Endothelial cell of umbilical vein (primary cell): ENCODE data around the gene SLC18B1.

- PRO-cap, result no peak
CAGE:
- cytosol, long polyA minus RNA, result no peak
- cytosol, long polyA plus RNA, result no peak
- long polyA plus RNA, result no peak
- nucleus, long polyA minus RNA, result no peak
- nucleus, long polyA plus RNA, result no peak
Measured at GRCh38 chr6:132511832-132512208, 1.1 kb downstream of the STX7 start.

DNA sequence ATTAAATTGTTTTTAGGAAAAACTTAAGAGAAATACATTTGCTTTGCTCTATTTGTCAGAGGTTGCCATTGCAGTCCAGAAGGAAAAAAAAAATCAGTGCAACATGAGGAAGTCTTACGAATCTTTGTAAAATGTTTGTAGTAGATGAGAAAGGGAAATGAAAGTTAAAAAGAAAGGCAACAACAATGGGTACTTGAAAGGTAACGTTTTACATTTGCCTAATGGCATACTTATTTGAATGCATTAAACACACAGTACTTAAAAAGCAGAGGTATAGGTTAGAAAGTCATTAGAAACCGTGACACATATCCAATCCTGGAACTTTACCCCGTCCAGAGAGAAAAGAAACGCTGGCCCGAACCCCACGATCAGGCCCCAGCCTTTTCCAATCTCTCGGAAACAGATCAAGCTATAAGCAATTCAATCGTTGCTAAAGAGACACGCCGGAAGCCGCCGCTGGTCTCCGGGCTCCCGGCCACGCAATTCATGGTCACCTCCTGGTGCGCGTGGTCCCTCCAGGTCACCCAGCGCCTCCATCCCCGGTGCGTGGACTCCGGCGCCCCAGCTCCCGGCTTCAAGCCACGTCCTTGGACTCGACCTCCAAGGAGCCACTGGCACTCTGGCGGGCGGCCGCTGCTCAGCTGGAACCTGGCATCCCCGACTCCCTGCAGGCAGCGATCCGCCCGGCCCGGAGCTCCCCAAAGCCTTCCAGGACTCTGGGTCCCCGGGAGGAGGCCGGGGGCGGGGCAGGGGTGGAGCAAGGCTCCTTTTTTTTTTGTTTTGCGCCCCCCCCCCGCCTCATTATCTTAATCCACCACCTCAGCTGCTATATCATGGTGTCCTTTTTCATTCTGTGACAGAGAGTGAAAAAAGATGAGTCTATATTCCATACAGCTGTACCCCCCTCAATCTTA, at the start of gene SLC18B1:
SLC18B1 (minus strand) TSS at position 718 of the 914 bp plus-strand sequence.
- PRO-cap, result unidirectional peak, minus-strand start at position 718 of the sequence
CAGE:
- cytosol, long polyA minus RNA, result no peak
- cytosol, long polyA plus RNA, result no peak
- long polyA plus RNA, result start-site peak on the minus strand centred at position 697 of the sequence, 43 bp wide, 306 and 43 reads in 2 replicates
- nucleus, long polyA minus RNA, result start-site peak on the minus strand centred at position 710 of the sequence, 20 bp wide, 88 reads
- nucleus, long polyA plus RNA, result start-site peak on the minus strand centred at position 715 of the sequence, 10 bp wide, 148 and 109 reads in 2 replicates

GRCh38 chr6:133748563-133749171, 140.2 kb upstream of the TCF21 start:
- PRO-cap, result no peak
CAGE:
- cytosol, long polyA minus RNA, result no peak
- cytosol, long polyA plus RNA, result no peak
- long polyA plus RNA, result no peak
- nucleus, long polyA minus RNA, result no peak
- nucleus, long polyA plus RNA, result no peak

DNA sequence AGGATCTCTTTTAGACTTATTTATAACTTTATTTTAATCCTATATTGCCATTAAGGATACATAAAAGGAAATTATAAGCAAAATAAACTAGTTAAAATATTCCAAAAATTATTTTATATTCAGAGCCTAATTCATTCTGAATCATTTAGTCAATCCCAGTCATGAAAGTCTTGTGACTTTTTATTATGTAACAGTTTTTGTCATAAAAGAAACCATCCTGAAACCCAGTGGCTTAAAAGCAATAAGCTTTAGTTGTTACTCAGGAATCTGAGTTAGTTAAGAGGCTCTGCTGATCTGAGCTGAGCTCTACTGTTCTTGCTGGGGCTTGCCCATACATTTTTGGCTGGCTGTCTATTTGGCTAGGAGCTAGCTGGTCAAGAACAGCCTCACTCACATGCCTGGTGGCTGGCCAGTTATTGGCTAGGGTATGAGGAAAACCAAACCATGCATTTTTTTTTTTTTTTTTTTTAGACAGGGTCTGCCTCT, 10.6 kb downstream of the TCF21 start:
- PRO-cap, result no peak
CAGE:
- cytosol, long polyA minus RNA, result no peak
- cytosol, long polyA plus RNA, result no peak
- long polyA plus RNA, result no peak
- nucleus, long polyA minus RNA, result no peak
- nucleus, long polyA plus RNA, result no peak

GRCh38 chr6:134176090-134176251, 123.5 kb upstream of the SLC2A12 start:
- PRO-cap, result no peak
CAGE:
- cytosol, long polyA minus RNA, result no peak
- cytosol, long polyA plus RNA, result no peak
- long polyA plus RNA, result no peak
- nucleus, long polyA minus RNA, result no peak
- nucleus, long polyA plus RNA, result no peak

DNA sequence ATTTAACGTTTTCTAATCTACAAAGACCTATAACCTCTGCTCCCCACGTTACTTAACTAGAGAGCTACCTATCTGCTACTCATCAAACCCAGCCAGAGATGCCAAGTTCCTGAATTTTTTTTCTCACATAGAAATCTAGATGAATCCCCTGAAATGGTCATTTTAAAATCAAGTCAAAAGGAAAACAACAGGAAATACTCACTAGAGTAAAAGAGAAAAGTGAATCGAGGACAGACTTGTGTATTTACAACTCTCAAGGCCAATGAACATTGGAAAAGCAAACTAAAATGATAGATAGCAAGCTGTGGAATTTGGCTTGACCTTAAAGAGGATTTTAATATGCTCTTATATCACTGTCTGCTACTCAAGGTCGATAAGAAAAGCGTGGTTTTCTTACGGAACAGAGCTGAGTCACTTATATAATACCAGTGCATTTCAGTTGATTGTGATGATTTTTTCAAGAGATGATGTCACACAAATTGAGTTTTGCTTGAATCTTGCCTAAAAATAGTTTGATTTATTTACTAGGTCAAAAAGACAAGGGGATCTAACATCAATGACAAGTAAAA, 67.9 kb downstream of the SGK1 start:
- PRO-cap, result no peak
CAGE:
- cytosol, long polyA minus RNA, result no peak
- cytosol, long polyA plus RNA, result no peak
- long polyA plus RNA, result no peak
- nucleus, long polyA minus RNA, result no peak
- nucleus, long polyA plus RNA, result no peak

GRCh38 chr6:134252513-134252763, 65.5 kb downstream of the SGK1 start:
- PRO-cap, result no peak
CAGE:
- cytosol, long polyA minus RNA, result no peak
- cytosol, long polyA plus RNA, result no peak
- long polyA plus RNA, result no peak
- nucleus, long polyA minus RNA, result no peak
- nucleus, long polyA plus RNA, result no peak

DNA sequence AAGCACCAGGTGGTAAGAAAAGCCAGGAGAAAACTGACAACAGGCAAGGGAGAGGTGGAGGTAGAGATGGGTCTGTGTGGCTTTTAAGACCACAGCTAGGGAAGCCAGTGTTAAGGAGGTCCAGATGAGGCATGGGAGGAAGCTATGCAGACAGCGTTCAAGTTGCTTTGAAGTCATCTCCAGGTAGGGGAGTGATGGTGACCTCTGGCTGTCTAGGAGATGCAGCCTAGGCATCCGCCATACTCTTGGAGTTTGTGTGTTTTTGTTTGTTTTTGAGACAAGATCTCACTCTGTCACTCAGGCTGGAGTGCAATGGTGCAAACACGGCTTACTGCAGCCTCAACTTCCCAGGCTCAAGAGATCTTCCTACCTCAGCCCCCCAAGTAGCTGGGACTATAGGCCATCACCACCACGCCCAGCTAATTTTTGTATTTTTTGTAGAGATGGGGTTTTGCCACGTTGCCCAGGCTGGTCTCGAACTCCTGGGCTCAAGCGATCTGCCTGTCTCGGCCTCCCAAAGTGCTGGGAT, 143.0 kb upstream of the SGK1 start:
- PRO-cap, result no peak
CAGE:
- cytosol, long polyA minus RNA, result no peak
- cytosol, long polyA plus RNA, result no peak
- long polyA plus RNA, result no peak
- nucleus, long polyA minus RNA, result no peak
- nucleus, long polyA plus RNA, result no peak

DNA sequence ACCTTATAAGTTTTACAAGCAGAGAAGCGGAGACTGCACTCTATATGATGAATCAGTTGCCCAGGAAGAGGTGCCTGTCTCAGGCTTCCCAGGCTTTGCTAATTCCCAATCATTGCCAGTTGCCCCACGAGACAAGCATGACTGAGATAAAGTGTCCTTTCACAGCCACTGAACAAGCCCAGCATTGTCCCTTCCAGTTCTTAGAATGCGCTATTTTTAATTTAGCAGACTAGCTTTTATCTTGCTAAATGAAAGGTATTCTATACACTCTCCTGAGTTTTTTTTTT, 260.7 kb downstream of the ALDH8A1 start:
- PRO-cap, result no peak
CAGE:
- cytosol, long polyA minus RNA, result no peak
- cytosol, long polyA plus RNA, result no peak
- long polyA plus RNA, result no peak
- nucleus, long polyA minus RNA, result no peak
- nucleus, long polyA plus RNA, result no peak

- PRO-cap, result no peak
CAGE:
- cytosol, long polyA minus RNA, result no peak
- cytosol, long polyA plus RNA, result no peak
- long polyA plus RNA, result no peak
- nucleus, long polyA minus RNA, result no peak
- nucleus, long polyA plus RNA, result no peak
Measured at GRCh38 chr6:134870651-134870992, 79.3 kb downstream of the ALDH8A1 start.

DNA sequence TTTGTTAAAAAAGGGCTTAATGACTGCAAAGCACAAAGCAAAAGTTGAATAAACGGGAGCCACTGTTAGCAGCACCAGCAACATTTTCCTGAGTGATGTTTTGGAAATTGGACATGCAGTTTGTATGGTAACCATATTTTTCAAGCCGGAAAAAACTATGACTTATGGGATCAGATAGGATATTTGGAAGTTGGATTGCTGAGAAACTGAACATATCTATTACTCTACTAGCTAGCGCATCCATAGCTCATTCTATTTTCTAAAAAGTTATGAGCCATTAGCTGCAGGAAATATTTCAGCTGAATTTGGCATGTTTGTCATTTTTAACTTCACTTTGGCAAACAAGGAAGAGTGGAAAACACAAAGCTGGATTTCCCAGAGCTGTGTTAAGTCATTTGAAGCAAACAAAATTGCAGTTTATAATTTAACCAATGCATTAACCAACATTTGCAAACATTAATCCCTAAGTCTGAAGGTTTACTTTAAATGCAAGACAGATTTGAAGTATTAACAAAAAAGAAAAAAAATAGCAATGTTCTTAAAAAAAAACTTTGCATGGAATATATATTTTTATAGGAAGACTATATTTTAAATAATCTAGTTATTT, 1.3 kb downstream of the ALDH8A1 start:
- PRO-cap, result no peak
CAGE:
- cytosol, long polyA minus RNA, result no peak
- cytosol, long polyA plus RNA, result no peak
- long polyA plus RNA, result no peak
- nucleus, long polyA minus RNA, result no peak
- nucleus, long polyA plus RNA, result no peak

DNA sequence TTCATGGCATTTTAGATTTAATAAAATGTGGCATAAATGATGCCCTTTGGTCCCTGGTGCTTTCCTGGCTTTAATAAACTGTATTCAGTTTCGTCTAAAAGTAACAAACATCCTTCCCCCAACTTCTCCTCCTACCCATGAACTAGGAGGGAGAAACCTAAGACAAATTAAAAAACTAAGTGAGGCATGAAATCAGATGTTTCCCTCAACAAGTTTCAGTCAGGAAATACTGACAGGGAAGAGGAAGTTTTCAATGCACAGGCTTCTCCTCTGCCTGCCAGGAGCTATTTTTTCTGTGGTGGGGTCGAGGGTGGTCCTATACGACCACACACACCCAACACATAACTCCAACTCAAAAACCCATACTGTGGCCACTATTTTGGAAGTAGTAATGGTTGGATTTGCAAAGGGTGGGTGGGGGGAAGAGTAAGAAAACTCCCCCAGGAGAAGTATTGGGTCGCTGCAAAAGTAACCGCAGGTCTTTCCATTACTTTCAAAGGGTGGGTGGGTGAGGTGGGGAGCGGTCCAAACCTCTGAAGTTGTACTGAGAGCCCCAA, 9.9 kb downstream of the HBS1L start:
- PRO-cap, result no peak
CAGE:
- cytosol, long polyA minus RNA, result no peak
- cytosol, long polyA plus RNA, result no peak
- long polyA plus RNA, result no peak
- nucleus, long polyA minus RNA, result no peak
- nucleus, long polyA plus RNA, result no peak

DNA sequence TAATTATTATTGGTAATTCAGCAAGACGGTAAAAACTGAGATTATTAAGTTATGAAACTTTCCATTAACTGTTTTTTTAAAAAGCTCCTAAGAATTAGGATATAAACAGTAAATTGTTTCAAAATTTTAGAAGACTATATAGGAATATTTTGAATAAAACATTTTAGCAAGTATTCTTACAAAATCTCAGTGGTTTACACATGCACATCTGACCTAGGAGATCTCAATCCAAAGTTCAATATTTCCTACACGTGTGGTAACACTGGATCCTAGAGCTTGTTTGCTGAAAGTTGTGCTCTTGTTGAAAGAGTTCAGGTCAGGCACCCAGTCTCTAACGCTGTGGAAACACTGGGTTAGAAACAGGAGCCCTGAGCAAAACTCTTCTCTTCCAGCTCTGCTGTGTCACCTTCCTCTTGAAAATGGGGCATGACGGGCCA, 58.6 kb upstream of the MYB start:
- PRO-cap, result no peak
CAGE:
- cytosol, long polyA minus RNA, result no peak
- cytosol, long polyA plus RNA, result no peak
- long polyA plus RNA, result no peak
- nucleus, long polyA minus RNA, result no peak
- nucleus, long polyA plus RNA, result no peak

DNA sequence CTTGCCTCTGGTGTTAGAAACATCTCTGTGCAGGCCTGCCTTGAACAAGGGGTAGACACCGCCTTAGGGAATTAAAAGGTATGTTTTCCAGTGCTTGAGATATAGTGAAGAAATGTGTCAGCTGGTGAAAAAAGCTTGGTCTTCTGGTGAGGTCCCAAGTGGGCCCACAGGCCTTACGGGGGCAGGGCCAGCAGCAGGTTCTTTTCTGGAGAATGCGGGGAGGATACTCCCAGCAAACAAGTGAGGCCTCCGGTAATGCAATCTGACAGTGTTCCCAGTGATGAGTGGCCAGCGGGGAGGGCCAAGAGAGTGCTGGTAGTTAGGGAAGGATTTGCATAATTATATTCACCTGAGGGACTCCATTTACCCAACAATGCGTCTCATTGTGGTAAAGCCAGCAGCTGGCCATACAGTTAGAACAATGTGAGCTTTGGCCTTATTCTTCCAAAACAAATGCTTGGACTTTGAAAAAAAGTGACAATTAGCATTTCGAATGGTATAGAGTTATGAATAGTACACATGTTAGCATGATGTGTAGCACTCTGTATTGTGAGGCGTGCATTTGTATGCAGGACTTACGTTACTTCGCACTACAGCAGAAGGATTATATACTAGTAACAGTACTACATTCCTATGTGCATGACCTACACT, 69.7 kb downstream of the MYB start:
- PRO-cap, result no peak
CAGE:
- cytosol, long polyA minus RNA, result no peak
- cytosol, long polyA plus RNA, result no peak
- long polyA plus RNA, result no peak
- nucleus, long polyA minus RNA, result no peak
- nucleus, long polyA plus RNA, result no peak

- PRO-cap, result no peak
CAGE:
- cytosol, long polyA minus RNA, result no peak
- cytosol, long polyA plus RNA, result no peak
- long polyA plus RNA, result no peak
- nucleus, long polyA minus RNA, result no peak
- nucleus, long polyA plus RNA, result no peak
Measured at GRCh38 chr6:135496713-135497175, 796 bp downstream of the AHI1 start.

DNA sequence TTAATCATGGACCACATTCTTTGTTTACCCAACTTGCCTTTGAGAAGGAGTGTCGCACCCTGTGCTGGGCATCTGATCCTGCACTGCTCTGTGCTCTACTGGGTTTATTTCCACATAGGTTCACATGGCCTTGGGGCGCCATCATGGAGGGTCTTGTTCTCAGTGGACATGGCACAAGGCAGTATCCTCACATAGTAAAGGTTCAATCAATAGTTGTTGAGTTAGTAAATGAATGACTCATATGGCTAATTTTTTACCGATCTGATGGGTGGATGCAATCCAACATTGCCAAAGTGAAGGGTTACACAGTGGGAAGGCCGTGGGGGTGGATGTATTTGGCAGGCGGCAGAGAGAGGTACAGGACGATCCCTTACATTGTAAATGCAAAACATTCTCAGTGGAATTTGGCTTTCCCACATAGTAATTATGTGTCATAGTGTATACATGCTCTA, 21.1 kb upstream of the PDE7B start:
- PRO-cap, result no peak
CAGE:
- cytosol, long polyA minus RNA, result no peak
- cytosol, long polyA plus RNA, result no peak
- long polyA plus RNA, result no peak
- nucleus, long polyA minus RNA, result no peak
- nucleus, long polyA plus RNA, result no peak

DNA sequence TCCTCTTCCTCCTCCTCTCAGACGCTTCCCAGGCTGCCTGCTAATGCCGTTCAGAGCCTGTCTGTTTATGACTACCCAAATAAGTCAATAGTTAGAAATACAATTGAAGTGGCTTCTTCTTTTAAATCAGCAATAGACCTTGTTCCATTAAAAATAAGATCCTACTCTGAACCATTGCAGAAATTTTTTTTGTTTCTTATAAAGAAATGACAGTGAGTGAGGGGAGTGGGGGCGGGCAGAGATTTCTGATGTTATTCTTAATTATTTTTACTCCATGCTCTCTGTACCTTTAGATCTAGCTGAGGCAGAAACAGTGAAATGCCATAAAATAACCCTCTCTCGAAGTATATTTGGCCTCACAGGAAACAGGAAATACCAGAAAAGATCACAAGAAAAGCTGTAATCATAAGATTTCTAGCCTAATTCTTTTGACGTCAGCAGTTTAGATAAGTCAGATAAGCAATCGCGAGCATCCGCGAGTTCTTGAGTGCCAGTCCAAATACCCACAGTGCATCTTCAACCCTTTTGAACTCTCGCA, 199.1 kb downstream of the MTFR2 start:
- PRO-cap, result bidirectional peak, plus-strand start at position 476 of the sequence, minus-strand start at position 319 of the sequence
CAGE:
- cytosol, long polyA minus RNA, result no peak
- cytosol, long polyA plus RNA, result no peak
- long polyA plus RNA, result no peak
- nucleus, long polyA minus RNA, result no peak
- nucleus, long polyA plus RNA, result no peak

GRCh38 chr6:136072532-136073115, 177.5 kb downstream of the MTFR2 start:
- PRO-cap, result no peak
CAGE:
- cytosol, long polyA minus RNA, result no peak
- cytosol, long polyA plus RNA, result no peak
- long polyA plus RNA, result no peak
- nucleus, long polyA minus RNA, result no peak
- nucleus, long polyA plus RNA, result no peak

DNA sequence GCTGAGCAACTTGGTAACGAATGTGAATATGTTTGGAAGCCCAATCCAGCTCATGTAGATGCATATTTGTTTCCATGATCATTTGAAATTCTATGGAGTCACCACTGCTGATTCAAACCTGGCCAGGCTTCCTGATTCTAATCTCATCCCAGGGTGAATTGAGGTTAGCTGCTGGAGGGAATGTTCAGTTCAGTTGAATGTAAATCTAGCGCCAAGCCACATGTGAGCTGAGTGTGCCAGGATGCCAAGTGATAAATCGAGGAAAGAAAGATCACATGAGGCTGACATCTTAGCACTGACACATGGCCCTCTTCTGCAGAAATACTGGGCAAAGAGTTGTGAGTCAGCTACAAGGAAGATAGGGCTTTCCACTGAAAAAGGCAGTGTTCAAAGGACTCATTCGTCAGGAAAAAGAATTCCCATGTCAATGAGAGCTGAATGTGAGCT, 172.3 kb downstream of the MTFR2 start:
- PRO-cap, result unidirectional peak, plus-strand start at position 192 of the sequence
CAGE:
- cytosol, long polyA minus RNA, result no peak
- cytosol, long polyA plus RNA, result no peak
- long polyA plus RNA, result no peak
- nucleus, long polyA minus RNA, result no peak
- nucleus, long polyA plus RNA, result no peak

DNA sequence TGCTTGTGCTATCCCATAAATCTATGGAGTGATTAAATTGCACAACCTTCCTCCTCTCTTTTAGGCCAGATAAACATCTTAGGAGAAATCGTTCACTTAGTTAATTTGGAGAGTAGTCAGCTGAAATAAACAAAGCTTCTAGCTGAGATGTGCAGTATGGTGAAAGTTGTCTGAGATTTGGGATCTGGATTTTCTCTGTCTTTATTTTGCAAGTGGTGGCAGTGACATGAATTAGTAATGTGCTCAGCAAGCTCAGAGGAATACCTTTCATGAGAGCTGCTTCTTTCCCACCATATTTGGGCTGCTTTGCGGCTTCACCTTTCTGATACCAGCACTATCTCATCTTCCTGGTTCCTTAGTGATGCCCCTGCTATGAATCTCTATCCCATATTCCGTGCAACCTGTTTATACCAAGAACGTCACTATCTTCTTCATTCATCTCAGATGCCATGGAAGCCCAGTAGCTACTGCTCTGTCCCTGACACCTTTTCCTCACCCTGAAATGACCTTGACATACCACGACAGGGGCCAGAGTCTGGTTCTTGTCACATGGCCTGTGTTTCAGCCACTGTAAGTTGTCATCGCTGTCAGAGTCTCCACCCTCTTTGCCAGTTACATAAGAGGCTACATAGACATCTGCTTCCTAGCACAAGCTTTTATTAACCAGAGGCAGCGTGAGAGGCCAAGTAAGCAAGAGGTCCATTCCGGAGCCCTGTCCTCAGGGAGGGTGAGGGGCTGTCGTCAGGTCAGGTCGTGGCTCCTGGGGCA, 146.6 kb downstream of the MTFR2 start:
- PRO-cap, result no peak
CAGE:
- cytosol, long polyA minus RNA, result no peak
- cytosol, long polyA plus RNA, result no peak
- long polyA plus RNA, result no peak
- nucleus, long polyA minus RNA, result no peak
- nucleus, long polyA plus RNA, result no peak